Cardiac muscle cell (in vitro differentiated cells and primary cell): ENCODE results near the genes TMEM132C and STX2.

DNA sequence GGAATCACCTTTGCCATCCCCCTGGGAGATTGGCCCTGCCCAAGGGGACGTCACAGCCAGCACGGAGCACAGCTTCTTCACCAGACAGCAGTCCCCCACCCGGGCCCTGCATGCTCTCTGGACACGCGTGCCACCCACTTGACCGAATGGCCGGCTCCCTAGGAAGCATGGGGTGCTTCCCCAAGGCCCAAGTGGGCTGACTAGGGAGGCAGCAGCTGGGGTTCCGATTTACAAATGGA, 17.3 kb downstream of the DHX37 start:
- RAMPAGE, long total RNA = no peak
- RRBS = 96% methylated on average over 5 of the region's 8 CpGs

DNA sequence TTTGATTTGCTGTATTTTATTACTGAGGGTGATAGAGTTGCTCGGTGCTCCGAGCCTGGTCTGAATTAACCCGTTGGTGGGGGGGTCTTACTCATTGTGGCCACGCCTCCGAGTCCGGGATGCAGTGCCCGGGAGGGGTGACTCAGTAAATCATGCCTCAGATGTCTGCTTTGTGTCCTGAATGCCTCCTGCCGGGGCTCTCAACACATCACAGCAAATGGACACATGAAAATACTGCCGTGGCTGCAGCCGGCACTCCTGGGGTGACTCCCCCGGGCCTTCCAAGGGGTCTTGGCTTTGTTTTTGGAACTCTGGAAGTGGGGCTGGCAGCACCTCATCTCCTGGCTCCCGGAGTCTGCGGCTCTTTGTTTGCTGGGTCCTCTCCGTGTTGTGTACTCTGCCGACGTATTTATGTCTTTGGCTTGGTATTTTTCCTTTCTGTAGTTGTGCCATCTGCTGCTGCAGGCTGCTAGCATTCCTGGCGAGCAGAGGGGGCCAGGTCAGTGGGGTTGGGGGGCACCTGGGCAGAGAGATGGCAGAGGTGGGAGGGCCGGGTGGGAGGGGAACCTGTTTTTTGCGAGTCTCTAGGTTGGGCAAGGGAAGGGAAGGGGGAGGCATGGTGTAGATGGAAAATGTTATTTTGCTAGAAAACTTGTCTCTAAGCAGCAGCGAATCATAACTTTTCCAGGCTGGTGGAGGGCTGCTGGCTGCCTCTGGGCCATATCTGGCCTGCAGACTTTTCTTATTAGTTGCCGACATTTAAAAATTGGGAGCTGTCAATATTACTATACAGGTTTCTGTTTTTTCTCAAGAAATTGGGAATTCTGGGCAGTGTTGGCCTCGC, 8.2 kb downstream of the TMEM132B start:
- RAMPAGE, long total RNA = no peak
- RRBS = 6% methylated on average over 4 of the region's 22 CpGs

DNA sequence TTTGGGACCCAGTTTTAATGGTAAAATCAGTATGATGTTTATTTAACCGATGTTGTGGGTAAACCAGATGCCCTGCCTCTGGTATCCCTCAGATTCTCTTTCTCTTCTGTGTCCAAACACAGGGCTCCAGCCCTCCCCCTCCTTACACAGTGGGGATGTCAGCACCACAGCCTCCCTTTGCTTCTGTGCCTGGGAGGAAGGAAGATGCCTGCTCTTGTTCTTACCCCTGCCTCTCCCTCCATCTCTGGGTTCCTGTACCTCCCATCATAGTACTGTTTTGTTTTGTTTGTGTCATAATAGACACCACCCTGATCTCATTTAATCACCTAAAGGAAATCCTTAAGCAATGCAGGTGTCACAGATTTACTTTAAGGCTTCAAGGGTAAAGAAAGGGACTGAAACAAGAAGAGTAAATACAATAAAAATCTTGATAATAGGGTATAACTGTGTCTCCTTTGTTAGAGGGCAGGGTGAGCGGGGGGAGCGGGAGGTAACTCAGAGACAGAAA, 1204.9 kb upstream of the TMEM132C start:
- RAMPAGE, long total RNA = no peak
- RRBS = no CpG with 5 or more reads among the region's 3 CpGs

DNA sequence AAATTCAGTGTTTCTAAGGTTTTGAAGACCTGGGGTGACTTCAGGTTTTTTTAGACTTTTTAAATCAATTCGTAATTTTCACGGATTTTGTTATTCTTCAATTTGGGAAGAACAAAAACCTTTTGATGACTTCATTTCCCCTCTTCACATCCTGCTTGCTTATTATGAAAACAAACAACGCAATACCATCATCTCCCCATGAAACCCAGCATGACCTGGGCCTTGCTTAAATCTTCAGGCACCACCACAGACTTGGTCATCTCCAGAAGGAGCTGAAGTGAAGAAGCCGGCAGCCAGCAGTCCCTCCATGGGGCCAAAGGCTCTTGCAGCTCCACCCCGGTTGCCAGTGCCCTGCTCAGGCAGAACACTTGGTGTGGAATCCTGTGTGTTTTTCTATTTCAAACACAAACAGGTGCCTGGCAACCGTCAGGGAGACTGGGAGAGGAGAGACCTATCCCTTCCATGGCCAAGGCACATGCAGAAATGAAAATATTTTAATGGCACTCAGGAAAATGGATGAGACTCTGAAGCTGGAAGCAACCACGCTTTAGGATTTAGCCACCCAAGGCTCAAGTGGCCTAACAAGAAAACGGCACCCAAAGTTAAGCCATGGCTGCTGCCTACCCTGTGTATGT, 982.9 kb upstream of the TMEM132C start:
- RAMPAGE, long total RNA = no peak
- RRBS = 39% methylated on average over 2 of the region's 8 CpGs

GRCh38 chr12:127602645-127603006, 664.3 kb upstream of the TMEM132C start:
- RAMPAGE, long total RNA = no peak
- RRBS = no CpG with 5 or more reads among the region's 2 CpGs

GRCh38 chr12:127944270-127944501, 322.8 kb upstream of the TMEM132C start:
- RAMPAGE, long total RNA = no peak
- RRBS = no CpG with 5 or more reads among the region's 1 CpG

DNA sequence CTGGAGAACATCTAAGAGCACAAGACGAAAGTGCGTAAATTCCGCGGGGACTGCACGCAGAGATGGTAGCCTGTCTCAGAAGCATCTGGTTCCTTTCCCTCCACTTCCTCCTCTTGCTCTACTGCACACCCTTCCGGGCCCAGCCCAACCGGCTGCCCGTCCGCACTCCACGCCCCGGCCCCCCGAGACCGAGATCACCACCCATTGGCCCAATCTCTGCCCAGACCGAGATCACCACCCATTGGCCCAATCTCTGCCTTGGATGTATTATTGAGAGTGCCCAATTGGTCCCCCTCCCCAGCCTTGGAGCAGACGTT, 75.7 kb upstream of the TMEM132C start:
- RAMPAGE, long total RNA = no peak
- RRBS = no CpG with 5 or more reads among the region's 15 CpGs

DNA sequence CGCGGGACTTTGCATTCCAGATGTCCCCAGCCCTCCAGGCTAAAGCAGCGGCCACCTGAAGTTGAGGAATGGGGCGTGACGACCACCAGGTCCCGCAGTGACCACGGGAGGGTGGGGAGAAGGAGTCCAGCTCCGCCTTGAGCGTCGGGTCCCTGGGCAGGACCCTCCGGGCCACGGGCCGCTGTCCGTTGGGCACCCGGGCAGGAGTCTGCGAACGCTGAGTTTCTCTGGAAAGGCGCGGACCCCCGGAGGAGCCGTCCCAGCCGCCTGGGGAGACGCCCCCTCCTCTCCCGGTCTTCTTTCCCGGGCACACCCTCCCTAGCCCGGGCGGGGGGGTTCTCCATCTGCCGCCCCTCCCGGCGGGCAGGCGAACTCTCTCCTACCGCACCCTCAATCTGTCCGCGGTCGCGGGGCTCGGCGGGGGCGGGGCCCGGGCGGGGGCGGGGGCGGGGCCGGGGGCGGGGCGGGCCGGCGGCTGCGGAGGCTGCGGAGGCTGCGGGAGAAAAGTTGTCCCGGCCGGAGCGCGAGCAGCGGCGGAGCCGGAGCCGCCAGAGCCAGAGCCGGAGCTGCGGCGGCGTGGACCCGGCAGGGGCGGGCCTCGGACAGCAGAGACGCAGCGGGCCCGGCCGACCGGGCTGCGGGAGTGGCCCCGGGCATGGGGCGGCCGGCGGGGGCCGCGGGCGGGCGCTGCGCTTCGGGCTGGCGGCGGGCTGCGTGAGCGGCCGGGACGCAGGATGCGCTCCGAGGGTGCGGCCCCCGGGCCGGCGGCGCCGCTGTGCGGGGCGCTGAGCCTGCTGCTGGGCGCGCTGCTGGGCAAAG, at the start of gene TMEM132C:
Gene TMEM132C (plus strand): TSS at position 502 of the 819 bp plus-strand sequence.
- RAMPAGE, long total RNA = no peak
- RRBS = 3% methylated on average over 55 of the region's 100 CpGs

GRCh38 chr12:128365525-128366440, 98.8 kb downstream of the TMEM132C start:
- RAMPAGE, long total RNA = no peak
- RRBS = 5% methylated on average over 7 of the region's 33 CpGs

- RAMPAGE, long total RNA = no peak
- RRBS = no CpG with 5 or more reads among the region's 9 CpGs
These were observed 6.0 kb upstream of the SLC15A4 start for GRCh38 chr12:128829596-128830409.

- RAMPAGE, long total RNA = no peak
- RRBS = no CpG with 5 or more reads among the region's 4 CpGs
These were observed 16.9 kb downstream of the GLT1D1 start for GRCh38 chr12:128870272-128870471.

GRCh38 chr12:128969449-128970064, 116.3 kb downstream of the GLT1D1 start:
- RAMPAGE, long total RNA = no peak
- RRBS = no CpG with 5 or more reads among the region's 18 CpGs

- RAMPAGE, long total RNA = no peak
- RRBS = no CpG with 5 or more reads among the region's 8 CpGs
These were observed 83.7 kb downstream of the RIMBP2 start for GRCh38 chr12:130632360-130632779.

GRCh38 chr12:130801119-130801357, 38.0 kb downstream of the STX2 start:
- RAMPAGE, long total RNA = no peak
- RRBS = no CpG with 5 or more reads among the region's 3 CpGs

- RAMPAGE, long total RNA = no peak
- RRBS = 3% methylated on average over 58 of the region's 93 CpGs
These were observed at the start of gene STX2 for GRCh38 chr12:130838786-130839969. STX2 (minus strand) TSS chr12:130839250.

- RAMPAGE, long total RNA = no peak
- RRBS = no CpG with 5 or more reads among the region's 7 CpGs
These were observed 3.3 kb upstream of the RAN start for GRCh38 chr12:130868366-130869097.

GRCh38 chr12:130877989-130878877, 6.4 kb downstream of the RAN start:
- RAMPAGE, long total RNA = no peak
- RRBS = no CpG with 5 or more reads among the region's 17 CpGs

- RAMPAGE, long total RNA = no peak
- RRBS = no CpG with 5 or more reads among the region's 11 CpGs
These were observed 25.0 kb downstream of the ADGRD1 start for GRCh38 chr12:130978724-130979157.

- RAMPAGE, long total RNA = no peak
- RRBS = 99% methylated on average over 5 of the region's 24 CpGs
These were observed 40.1 kb downstream of the ADGRD1 start for GRCh38 chr12:130993704-130994407.

GRCh38 chr12:131035001-131035663, 81.4 kb downstream of the ADGRD1 start:
- RAMPAGE, long total RNA = no peak
- RRBS = 100% methylated on average over 2 of the region's 24 CpGs